WTC11 (cell line): ENCODE measurements around a stretch of chr17.

DNA sequence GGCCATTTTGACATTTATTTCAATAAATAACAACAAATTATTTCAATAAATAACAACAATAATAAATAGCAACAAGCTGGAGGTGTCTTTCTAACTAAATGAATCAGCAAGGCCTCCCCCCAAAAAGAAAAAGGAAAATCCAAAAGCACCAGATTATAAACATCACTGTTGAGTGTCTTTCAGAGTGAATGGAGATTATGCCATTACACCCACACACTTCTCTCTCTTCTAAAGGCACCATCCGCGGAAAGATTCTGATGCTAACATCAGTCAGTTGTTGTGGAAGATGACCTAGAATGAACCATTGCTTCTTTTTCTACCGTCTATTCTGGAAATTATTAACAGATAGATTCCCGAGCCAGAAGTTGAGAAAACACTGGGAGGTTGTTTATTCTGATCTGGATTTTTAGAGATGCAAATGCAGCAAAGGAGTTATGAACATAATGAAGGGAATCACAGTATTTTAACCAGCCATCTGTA is 60.8 kb upstream of the FAM20A start:
- PRO-cap, result no peak

DNA sequence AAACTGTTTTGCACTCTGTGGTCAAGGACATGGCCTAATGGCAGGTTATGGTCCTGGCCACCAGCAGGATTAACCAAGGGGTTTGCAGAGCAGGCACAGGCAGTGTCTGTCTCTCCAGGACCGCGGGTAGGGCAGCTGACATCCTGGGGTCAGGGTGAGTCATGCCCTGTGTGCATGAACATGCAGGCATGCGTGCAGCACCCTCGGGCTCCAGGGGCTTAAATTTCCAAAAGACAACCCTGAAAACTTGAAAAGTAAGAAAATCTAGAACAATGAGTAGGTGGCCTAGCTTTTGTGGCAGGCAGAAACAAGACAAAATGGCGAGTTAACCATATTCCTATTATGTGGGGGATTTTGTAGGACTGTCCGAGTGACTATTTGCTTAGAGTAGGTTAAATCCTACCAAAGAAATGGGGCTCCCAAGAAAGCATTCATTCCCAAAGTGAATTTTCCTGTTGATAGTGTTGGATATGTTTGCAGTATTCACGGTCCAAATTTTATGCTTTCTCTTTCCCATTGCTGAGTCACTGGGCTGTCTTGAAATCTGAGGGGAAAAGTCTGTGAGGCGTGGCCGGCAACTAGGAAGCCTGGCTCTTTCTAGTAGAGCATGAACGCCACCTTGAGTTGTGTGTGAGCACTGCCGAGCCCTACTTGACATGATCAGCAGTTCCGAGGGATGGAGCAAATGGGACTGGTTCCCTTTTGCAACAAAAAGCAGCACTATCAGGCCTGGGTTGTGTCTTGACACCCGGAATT is 158.4 kb upstream of the FAM20A start:
- PRO-cap, result no peak

- PRO-cap, result no peak
These were observed 170.9 kb upstream of the FAM20A start for GRCh38 chr17:68772150-68772481.

DNA sequence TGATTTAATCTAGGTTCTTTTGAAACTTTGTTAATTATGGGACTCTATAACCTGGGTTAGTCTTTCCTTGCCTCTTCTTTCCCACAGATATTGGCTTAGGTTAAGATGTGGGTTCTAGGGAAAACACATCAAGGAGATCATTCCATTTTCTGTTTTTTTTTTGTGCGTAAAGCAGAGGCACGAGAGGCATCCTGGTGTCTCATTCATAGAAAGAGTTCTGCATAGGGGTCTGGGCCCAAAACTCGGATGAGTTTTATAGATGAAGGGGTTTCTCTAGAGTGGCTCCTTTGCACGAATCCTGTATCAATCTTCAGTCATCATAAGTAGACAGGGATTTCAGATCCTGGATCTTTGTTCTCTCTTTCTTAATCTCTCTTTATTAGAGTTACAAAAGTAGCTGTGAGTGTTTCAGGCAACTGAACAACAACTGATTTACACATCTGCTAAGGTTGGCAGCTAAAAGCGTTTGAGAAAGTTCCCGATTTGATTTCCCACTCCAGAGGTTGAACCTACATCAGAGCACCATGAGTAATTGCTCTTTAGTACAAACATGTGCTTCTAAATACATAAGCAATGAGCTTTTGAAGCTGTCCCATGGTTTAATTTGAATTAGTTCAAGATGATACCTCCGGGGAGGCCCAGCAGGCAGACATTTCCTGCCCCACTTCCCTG is 175.8 kb upstream of the FAM20A start:
- PRO-cap, result no peak

DNA sequence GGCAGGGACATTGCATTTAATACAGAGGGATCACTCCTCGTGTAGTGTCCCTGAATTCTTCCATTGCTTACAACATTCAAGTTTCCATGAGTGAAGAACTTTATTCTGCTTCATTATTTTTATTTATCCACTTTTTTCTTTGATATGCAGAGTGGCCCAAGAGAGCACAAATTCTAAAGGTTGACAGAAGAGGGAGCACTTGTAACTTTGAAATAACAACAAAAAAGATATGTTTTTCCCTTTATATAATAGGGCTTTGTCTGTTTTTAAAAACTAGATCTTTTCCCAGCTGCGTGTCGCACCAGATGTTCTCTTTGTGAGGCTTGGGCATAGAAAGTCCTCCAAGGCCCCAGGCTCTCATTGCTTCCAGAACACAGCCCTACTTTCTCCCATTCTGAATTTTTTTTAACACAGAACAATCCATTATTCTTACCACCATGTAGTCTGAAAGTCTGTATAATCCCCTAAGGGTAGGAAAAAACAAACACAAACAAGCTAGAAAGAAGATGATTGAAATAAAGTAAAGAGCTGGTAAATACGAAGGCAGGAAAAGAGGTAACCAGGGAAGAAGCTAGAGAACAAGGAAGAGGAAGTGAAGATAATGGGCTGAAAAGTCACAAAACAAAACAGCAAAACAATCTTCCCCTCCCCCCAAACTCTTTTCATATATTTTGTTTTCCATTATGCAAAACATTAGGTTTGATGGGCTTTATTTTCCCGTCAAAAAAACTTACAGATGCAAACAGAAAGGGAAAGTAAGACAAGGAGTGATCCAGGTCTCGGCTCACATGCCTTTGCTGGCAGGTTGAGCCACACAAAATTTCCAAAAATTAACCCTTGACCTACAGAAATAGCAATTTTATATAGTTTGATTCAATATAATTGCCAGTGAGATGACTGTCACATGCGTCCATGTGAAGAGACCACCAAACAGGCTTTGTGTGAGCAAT is 160.4 kb downstream of the ABCA8 start:
- PRO-cap, result no peak

DNA sequence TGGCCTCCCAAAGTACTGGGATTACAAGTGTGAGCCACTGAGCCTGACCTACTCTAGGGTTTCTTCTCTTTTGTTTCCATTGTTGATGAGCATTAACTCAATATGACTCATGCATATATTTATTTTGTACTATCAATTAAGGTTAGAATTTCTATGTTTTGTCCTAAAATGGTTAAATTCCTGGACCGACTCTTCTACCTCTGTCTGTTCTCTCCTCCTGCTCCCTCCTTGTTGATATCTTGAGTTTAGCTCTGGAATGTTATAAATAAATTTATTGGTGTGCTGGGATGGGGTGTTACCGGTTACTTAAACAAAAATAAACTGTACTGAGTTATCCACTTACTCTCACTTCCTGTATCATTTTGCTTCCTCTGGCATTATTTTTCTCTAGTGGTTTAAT is 120.2 kb downstream of the ABCA8 start:
- PRO-cap, result no peak

GRCh38 chr17:68943465-68943832 is 11.7 kb downstream of the ABCA8 start:
- PRO-cap, result no peak

DNA sequence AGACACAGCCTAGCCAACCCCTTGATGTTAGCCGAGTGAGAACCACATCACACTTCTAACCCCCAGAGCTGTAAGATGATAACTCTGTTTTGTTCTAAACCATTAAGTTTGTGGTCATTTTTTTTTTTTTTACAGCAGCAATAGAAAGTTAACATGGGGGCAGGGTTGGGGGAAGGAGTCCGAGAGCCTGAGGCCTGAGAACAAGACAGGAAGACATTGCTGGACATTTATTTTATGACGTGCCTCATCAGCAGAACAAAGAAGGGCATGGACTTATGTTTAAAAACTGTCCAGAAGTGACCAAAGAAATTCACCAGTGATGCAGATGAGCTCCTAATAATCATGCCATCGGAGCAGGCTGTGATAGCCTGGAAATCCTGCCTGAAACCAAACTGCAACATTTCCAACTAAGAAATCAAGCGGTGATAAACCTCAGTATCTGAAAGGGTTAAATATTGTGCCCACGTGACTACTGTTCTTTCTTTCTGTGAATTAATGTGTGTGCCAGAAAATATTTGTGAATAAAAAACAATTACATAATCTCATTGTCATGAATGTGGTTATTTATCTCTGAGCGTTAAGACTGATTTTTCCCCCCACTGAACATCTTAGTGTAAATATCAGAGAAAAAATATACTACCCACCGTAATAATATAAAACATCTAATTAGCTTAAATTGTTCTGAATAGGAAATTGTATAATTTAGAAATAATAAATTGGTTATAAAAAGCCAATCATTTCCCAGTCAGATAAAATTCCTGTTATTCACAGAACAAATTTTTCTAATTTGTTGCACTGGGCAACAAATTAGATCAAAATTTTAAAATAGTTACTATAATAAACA is 952 bp downstream of the ABCA9 start:
- PRO-cap, result no peak

GRCh38 chr17:69268450-69269039 is 39.9 kb upstream of the ABCA10 start:
- PRO-cap, result no peak

DNA sequence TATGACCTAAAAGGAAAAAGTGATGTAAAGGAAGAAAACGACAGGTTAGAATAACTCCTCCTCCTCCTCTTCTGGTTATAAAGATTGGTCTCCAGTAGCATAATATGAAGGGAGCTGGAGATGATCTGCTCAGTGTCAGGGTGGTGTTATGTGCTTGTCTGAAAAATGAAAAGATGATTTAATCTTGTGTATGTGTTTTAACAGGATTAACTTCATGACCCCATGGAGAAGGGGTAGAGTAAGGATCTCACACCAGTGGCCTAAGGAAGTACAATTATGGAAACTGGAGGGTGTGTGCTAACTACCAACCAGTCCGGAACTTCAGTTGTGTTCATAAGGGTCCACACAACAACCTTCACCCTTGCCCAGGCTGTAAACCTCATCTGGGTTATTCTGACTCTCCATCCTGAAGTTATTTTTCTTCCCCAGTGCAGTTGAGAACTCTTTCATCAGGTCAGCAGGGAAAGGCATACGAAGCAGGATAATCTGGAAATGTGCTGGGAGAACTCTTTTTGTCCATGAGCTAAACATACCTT is 158.8 kb downstream of the MAP2K6 start:
- PRO-cap, result no peak

DNA sequence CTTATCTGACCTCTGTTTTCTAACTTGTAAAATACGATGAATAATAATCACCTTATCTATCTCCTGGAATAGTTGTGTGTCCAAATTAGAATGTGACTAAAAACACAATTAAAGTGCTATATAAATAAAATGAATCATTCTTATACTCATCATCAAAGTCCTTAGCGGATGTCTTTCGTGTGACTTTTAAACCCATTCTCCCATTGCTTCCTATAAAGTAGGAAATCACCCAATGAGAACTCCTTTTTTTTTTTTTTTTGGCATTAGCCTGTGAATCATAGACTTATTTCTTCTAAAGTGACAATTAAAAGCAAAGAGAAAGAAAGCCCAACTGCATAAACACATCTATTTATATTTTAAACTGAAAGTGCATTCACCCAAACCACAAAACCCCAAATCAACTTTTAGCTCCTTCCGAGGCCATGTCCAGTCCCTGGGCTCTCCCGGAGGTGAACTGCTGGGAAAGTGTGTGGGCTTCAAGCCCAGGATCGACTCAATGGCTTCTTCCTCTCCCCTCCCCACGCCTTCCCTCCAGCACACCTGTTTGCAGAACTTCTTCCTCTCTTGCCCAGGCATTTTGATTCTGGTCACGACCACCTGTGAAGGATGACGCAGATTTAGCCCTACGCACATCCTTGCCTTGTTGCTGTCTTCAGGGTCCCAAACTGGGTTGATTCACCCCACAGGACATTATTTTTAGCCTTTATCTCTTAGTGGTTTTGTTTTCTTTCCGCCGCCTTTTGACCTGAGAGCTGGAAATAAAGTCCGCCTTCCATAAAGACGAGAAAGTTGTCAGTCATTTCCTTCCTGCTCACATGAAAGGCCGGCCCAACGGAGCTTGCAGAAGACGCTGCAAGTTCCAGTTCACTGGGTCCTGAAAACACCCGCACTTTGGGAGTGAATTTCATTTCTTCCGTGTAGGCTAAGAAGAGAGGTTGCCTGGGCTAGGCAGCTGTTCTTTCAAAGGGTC is 166.8 kb downstream of the MAP2K6 start:
- PRO-cap, result no peak

DNA sequence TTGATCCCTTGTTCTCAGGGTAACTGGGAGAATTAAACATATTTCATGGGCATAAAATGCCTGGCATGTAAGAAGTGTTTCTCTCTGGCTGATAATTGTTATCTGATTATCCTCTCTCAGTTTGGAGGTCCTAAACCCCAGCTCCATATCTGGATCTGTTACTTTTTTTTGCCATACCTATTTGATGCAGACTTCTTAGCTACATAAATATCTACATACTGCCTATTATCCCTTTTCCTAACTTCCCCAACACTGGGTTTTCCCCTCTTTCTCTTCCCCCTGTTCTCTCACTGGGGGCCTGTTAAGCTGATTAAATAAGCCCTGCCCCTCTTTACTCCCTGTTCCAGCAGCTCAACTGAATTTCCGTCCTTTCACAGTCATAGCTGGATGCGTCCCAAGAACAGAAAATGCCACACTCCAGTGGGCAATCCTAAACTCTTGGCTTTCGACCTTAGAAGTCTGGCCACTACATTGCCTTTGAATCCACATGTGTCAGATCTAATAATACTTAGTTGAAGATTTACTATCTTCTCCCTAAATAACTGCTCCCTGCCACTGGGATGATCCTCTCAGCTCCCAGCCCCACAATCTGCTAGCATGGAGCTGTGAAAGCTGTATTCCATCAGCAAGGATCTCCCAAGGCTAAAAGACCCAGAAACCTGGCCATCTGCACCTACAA is 34.4 kb downstream of the KCNJ16 start:
- PRO-cap, result no peak

DNA sequence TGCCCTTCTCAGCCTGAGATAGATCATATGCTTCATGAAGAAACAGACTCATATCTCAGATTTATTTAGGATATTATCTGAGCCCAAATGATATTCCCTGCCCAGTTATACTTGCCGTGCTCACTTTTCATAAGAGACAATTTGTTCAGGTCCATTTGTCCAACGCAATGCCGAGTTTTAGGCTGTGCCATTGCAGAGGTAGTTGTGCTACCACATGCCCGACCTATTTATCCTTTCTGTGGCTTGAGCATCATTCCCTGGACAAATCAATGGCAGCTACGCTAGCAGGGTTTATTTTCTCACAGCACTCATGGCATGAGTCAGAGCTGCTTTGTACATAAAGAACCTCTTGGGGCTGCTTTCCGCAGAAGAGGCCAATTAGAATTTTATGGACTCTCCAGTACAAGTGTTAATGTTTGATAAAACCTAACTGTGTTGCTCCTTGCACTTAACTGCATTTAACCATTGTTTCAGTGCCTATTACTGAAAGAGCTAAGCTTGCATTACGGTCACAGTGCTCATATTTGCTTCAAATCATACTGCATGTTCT is 491.9 kb downstream of the KCNJ2 start:
- PRO-cap, result no peak

DNA sequence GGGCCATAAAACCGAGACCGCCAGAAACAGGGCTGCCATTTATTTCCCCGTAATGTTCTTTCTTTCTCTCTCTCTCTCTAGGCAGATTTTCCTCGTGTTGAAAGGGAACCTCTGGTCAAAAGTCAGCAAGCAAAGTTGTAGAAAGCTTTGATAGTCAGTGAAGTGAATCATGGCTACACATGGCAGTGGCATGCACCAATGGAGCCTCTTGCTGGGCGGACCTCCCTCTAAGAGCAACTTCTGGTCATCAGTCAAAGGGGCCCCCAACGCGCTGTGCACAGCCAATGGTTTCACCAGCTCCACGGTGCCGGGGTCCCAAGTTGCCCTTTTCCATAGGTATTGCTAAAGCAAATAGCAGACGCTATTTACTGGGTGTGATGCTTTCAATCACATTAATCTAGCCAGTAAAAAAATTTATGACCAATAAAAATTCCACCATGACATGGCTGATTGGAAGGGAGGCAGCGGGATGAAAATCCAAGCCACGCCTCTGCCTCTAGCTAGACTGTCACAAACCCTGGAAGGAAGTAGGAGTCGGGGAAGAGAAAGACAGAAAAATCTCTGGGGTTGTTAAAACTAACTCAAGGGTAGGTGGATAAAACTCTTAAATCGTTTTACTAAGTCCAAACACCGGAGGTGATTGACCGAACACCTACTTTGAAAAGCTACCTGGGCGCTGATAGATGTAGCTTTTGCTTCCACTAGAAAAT is 680.3 kb upstream of the SOX9 start:
- PRO-cap, result no peak

DNA sequence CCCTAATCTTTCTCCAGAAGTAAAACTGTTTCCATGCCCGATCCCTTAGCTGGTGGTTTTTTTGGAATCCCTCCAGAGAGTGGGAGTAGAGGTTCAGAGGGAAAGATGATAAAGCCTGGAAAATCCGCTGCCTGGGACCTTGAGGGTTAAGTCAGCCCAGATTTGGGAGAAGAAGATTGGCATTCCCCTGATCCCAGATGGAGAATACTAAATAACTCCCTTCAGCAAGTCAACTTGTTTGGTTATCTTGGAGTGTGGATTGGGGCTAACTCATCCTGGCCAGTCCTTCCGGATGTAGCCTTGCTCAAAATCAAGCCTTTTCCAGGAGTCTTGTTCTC is 71.4 kb downstream of the SOX9 start:
- PRO-cap, result no peak

GRCh38 chr17:72432016-72432772 is 311.4 kb downstream of the SOX9 start:
- PRO-cap, result no peak

- PRO-cap, result no peak
These were observed 344.7 kb downstream of the SOX9 start for GRCh38 chr17:72465372-72466135.

GRCh38 chr17:72479679-72480212 is 358.9 kb downstream of the SOX9 start:
- PRO-cap, result no peak

DNA sequence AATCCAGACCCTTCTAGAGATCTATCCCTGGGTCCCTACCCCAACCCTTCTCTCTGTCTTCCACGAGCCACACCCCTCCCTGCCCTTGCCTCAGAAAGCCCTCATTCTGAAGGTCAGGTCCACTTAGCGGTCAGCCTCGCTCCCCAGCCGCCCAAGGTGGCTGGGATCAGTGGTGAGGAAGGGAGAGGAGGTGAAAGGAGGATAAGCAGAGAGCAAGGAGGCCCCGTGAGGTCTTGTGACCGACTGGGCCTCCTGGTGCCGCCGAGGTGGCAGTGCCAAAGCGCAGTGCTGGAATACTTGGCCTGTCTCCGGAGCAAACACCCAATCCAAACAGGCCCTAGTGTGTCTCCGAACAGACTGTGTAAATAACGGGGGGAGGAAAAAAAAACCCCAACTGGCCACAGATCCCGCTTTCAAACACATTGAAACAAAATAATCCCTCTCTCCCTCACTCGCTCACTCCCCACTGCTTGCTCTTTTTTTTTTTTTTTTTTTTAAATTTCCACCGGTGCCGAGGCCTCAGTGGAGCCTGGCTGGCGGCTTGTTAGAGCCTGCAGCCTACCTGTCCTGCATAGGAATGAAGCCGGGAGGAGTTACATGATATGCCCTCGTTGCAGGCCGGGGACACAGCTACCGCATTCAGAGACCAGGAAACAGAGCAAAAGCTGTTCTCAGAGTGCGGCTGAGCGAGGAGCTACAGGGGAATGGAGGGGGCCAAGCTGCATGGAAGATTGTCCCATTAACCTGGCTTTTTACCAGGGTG is 381.0 kb downstream of the SOX9 start:
- PRO-cap, result no peak

DNA sequence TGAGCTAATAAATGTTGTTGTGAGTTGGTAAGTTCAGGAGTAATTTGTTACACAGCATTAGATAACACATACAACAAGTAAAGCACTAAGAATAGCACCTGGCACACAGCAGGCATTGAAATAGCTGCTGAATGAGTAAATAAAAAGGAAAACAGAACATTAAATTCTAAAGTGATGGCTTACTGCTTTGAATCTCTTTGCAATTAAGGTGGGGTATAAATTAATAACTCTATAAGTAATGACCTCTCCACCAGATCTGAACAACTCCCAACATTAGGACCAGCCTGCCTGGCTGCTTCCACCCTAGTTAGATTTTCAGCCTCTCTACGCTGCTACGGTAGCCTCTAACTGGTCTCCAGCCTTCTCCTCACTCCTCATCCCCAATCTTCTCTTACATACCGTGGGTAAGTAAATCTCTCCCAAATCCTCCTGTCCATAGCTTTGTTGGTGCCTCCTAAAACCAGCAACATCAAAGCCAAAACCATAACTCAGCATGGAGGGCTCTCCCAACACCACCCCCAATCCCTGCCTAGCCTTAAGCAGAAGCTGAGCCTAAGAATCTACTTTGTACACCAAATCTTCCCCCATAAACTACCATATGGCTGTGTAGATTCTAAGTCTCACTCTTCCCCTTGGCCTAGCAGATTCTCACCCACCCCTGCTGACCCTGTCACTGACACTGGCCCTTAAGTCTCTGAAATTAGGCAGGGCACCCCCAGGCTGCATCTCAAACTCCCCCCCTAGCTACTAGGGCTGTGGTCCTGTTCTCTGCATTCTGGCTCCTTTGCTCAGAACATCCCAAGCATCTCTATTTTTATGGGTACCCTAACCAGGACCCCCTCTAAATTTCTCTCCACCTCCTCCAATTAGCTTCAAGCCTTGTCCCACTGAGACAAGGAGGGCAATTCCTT is 429.0 kb downstream of the SOX9 start:
- PRO-cap, result no peak